Ascending aorta (tissue), 1 donor: ENCODE measurements around the gene ARL2BP.

DNA sequence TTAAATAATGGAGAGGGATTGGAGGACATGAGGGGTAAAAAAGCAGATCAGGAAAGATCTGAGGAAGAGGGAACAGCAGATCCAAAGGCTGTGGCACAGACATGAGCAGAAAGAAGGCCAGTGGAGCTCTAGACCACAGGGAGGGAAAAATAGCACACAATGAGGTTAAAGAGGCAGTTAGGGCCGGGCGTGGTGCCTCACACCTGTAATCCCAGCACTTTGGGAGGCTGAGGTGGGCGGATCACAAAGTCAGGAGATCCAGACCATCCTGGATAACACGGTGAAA lies 14.5 kb downstream of the GNAO1 start:
- PRO-cap, result no peak

DNA sequence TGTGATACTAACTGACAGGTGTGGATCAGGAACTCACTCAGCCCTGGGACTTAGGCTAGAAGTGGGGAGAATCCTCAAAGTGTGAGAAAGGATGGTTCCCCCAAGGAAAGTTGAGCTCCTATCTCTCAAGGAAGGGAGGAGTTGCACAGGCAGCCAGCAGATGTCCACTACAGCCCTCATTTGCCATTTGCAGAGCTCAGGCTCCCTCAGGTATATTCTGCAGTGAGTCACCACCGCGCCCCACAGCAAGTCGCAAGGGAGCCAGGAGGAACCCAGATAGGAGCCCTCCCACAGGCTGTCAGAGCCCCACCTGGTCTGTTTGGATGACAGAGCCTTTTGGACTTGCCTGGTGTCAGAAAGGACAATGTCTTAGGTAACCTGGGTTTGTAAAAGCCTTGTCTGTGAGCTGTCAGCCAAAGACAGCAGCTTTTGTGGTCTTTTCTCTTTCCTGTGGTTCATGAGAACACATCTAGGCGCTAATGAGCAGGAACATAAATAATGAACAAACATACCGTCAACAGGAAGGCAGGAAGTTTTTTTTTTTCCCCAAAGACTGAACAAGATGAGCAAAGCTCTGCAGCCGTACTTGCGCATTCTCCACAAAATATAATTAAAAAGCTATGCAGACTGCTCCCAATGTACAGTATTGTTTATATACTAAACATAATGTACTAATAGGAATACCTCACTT lies 70.9 kb downstream of the GNAO1 start:
- PRO-cap, result no peak

DNA sequence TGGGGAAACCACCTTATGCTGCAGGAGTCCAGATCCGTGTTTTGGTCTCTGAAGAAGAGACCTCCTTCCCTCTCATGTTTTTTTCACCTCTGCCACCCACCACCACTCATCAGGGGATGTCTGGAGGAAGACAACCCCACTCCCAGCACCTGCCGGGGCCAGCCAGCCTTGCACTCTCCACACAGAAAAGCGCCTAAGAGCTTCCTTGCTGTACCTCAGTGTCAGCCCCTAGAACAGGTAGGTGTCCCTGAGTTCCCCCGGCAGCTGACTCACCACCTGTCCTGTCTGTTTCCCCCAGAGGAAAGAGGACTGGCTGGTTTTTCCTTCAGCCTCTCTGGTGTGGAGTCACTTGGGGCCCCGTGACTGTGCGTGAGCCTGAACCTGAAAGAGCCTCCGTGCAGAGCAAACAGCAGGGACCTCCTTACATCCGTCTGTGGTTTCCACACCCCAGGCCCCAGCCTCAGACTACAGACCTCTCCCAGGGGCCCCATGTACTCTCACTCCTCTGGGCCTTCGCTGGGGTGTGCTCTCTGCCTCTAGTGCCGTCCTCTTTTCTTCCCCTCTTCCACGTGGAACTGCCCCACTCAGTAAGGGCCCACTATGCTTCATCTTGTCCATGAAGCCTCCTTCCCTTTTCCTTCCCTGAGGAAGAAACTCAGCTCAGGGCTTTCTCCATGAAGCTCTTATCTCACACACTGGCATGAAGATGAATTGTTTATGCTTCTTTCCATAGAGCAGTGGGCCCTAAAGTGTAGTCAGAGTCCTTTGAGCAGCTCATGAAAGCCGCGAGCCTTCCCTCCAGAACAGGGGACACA lies 87.9 kb downstream of the GNAO1 start:
- PRO-cap, result no peak

- PRO-cap, result no peak
Observed at GRCh38 chr16:56367077-56367822, 58.1 kb downstream of the AMFR start.

- PRO-cap, result no peak
Observed at GRCh38 chr16:56382892-56383969, 42.1 kb downstream of the AMFR start.

DNA sequence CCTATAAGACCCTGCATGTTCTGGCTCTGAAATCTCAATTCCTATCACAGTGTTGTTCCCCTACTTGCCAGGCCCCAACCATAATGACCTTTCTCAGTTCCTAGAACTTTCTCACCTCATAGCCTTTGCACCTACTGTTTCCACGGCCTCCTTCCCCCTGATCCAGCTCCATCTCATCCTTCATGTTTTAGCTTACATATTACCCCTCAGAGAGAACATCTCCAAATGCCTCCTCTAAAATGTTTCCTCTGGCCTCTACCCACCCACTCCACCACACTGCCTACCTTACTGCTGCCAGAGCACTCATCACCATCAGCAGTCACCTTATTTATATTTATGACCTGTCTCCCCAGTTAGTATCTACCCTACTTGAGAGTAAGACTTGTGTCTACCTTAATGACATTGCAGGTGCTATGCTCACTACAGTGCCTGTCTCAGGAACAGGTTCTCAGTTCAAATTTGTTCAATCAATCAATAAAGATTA lies 41.3 kb downstream of the AMFR start:
- PRO-cap, result no peak

DNA sequence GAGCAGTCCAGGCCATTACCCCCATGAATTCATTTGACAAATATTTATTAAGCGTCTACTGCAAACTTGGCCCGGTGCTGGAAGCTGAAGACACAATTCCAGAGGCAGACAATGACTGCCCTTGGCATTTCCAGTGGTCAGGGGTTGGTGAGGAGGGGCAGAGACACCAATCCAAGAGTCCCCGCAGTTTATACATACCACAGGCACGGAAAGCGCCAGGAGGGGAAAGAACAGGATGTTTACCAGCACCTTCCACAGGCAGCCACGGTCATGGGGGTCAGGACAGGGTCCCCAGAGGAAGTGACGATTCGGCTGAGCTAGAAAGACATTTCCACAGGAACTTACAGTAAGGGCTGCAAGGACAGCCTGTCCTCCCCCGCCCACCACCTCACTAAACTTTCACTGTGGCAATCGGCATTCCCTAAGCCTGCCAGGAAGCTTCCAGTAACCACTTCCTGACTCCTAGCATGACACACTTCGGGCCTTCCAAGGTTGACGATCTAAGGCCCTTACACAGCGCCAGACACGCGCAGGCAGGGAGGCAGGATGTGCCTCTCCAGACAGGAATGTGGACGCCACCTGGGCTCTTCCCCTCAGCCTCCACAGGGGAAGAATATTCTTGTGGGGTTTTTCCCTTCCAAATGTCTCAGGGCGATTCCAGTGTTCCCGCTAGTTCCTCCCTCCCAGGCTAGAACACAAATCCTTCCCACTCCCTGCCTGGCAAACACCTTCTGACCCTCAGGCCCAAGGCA lies 1.2 kb upstream of the MT2A start:
- PRO-cap, result no peak

DNA sequence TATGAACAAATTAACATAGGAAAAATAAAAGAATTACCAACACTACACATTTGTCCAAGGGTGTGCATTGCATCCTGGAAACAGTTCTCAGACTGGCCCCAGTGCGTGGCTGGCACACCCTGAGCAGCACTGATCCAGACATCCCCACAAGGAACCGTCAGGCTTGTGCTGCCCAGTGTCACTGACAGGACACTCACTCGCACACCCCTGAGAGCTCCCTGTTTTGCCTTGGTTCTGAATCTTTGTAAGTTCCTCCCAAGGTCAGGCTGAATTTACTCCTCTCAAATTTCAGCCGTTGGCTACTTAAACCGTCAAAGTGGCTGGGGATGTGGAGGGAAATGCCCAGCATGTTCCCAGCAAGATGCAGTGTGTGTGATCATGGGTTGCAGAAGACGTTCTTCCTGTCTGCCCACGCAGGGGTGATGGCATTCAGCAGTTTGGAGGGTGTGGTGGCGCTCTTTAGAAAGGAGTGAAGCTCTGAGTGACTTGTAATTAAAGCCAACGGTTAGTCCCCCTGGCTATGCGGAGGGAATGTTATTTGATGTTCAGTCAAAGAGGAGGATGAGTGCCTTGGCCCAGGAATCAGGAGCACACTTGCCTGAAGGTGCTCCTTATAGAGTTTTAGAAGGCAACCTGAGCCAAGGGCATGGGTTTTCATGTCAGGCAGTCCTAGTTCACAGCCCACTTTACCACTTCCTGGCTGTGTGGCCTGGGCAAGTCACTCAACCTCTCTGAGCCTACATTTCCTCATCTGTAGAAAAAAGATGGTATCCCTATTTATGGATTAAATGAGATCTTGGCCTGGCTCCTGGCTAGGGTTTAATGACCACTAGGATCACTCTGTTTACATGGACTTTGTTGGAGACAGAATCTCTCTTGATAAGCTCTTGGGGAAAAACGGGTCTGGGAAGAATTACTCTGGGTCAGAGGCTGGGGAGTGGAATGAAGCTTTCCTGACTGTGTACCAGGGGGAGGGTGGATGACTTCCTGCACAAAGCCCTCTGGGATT lies 2.0 kb downstream of the MT2A start:
- PRO-cap, result bidirectional peak, plus-strand start at position 428 of the sequence, minus-strand start at position 372 of the sequence

DNA sequence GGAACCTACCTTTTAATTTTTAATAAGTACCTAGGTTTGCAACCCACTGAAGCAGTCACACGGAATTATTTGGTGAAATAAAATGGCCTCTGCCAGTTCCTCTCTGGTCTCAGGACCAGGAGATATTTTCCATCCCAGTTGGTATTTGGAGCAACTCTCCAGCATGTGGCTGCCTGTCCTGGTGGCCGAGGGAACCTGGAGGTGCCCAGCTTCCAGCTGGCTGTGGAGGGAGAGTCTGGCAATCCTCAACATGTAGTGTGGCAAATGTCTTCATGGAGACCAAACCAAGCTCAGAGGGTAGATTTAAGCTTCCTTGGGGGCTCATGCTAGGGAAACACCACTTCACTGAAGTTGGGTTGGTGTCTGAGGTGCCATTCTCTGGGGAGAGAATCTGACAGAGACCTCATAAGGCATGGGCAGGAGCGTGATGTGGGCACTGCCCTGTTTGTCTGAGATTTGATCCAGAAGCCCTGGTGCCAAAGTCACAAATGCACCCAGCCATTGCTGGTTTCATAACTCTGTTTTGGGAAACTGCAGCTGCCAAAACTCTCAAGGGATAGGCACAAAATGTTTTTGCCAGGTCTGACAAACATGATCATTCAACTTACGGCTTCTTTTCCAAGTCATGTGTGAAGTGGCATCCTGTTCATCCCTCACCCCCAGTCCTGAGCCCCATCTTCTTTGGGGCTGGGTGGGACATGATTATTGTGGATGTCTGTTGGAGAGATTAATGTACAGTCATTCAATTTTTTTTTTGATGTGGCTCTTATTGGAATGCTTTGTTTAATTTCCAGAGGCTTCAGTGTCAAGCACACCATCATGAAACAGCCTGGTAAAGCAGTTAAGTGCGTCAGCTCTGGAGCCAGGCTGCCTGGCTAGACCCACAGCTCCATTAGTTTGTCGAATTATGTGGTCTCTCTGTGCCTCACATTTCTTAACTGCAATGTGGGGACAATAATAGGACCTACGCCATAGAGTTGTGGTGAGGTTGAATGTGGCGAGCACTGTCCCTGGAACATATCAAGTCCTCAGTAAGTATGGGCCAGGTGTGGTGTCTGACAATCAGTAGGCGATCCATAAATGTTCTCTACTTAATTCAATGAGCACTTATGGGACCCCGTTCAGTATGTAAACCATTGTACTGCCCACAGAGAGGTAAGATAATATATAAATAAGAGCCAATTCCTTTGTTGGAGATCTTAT lies 3.1 kb downstream of the MT1X start:
- PRO-cap, result unidirectional peak, minus-strand start at position 458 of the sequence

DNA sequence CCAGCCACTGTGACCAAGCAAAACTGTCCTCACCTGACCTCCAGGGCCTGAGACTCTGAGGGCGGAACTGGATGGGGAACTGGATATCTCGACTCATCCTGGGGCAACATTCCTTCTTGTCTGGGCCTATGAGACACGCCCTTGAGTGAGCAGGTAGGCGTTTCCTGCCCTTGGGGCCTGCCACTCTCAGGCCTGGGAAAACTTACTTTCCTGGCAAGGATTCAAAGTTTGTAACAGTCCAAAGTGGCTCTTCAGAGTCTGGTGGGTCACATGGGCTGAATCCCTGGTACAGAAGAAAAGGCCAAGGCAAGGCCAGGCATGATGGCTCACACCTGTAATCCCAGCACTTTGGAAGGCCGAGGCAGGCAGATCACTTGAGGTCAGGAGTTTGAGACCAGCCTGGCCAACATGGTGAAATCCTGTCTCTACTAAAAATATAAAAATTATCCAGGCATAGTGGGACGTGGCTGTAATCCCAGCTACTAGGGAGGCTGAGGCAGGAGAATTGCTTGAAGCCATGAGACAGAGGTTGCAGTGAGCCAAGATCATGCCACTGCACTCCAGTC lies 9.8 kb downstream of the MT1X start:
- PRO-cap, result no peak

DNA sequence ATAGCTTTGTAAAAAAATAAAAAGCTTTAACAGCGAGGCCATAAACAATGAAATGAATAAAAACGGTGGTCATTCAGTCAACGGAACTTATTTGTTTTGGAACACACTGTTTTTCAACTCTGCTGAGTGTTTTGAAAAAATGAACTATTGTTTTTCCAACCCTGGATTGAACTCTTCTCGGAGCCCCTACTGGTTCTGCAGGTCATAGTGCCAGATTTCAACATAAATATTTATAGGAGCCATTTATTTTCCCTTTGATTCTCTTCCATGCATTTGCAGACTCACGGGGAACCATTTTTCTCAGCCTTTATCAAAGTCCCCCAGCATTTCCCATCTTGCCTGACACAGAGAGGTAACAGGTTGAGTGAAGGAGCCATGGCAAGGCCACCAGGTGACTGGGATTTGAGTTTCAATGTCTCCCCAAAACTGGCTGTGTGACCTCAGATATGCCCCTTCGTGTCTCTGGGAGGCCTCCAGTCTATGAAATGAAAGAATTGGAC lies 16.1 kb upstream of the HERPUD1 start:
- PRO-cap, result no peak

DNA sequence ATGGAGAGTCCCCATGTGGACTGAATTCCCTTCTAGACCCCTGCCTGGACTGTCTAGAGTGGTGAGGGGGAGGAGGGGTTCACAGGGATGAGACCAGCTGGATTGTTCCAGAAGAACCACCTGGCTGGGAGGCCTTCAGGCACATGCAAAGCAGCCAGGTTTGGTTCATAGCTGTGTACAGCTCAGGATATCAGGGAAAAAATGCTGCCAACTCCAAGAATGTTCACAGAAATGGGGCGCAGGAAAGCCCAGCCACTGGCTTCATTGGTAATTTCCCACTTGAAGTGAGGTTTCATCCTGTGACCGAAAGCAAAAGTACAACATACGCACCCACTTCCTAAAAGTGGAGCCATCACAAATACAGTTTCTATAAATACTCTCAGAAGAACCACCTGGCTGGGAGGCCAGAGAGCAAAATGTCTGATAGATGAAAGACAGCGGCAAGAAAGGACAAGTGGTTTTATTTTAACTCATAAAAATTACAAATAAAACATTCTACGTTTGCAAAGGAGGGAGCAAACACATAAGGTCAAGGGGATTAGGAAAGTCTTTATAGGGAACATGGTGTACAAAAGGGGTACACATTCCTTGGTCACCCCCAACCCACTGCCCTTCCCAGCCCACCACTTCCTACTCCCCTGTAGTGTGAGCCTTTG lies 14.9 kb upstream of the HERPUD1 start:
- PRO-cap, result no peak

GRCh38 chr16:56989722-56990454 lies 531 bp downstream of the NLRC5 start:
- PRO-cap, result no peak

GRCh38 chr16:57045635-57046284 lies 46.6 kb upstream of the CPNE2 start:
- PRO-cap, result no peak

GRCh38 chr16:57128664-57129605 lies 36.6 kb downstream of the CPNE2 start:
- PRO-cap, result no peak

DNA sequence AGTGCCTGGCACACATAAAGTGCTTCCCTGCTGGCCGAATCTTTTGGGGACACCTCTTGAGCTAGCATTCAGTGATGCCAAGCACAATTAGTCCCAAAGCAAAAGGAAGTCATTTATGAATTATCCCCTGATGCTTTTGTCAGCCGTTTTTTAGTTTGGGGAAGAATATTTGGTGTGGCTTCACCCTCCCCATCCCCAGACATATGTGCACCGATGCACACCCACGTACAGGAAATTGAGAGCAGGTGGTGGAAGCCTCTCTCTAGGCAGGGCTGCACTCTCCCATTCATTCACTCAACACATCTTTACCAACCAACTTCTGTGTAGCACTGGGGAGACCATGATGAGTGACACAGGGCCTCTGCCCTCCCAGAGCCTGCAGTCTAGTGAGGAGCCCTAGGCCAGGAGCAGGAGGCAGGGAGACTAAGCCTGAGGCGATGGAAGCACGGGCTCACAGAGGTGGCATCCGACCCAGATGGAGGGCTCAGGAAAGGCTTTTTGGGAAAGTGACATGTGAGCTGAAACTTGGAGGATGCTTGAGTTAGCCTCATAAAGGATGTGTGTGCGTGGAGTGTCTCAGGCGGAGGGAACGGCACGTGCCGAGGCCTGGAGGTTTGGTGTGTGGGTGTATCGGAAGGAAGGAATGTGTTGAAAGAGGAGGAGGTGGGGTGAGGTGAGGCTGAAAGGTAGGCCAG lies 43.9 kb downstream of the PSME3IP1 start:
- PRO-cap, result no peak

GRCh38 chr16:57181438-57181840 lies 4.4 kb downstream of the PSME3IP1 start:
- PRO-cap, result no peak

- PRO-cap, result no peak
Observed at GRCh38 chr16:57186120-57186214, 128 bp upstream of the PSME3IP1 start.

GRCh38 chr16:57244745-57246143 lies at the start of gene ARL2BP:
Gene ARL2BP, plus strand, starts transcription at chr16:57245259.
- PRO-cap, result bidirectional peak, plus-strand start at chr16:57245126, minus-strand start at chr16:57244982

DNA sequence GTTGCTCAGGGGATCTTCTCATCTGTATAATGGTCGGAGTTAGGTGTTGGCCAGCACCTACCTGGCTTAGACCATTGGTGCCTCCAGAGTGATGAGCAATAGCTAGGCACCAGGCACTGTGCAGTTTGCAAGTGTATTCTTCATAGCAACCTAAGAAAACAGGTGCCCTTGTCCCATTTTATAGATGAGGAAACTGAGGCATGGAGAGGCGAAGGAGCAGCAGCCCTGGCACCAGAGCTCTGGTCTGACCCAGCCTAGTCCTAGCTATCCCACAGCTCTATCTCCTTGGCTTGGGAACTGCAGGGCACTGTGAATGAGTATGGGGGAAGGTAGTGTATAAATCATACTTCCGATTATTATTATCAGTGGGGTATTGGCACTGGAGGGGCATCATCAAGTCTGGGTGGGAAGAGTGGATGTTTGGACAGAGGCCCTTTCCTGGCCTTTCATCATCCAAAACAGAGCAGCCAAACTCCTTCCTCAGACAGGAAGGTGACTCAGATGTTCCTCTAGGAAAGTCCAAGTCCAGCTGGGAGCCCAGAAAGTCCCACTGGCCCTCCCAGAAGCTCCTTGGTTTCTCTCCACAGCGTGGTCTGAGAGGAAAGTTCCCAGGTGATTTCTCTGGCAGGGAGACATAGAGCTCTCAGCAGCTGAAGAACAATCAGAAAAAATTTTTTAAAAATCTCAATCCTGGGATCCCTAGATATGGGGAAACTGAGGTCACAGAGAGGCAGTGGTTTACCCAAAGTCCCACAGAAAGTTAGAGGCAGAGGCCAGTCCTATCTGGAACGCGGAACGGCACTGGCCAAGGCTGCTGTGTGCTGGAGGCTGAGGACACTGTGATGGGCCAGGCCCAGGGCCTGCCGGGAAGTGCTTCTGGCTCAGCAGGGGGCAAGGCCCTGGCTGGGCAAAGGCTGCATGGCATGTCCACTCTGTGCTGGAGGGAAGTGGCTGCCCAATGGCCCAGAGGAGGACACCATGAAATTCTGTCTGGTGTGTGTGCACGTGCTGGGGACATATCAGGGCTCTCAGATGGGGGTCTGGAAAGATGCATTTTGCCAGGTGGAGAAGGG lies 32.2 kb upstream of the PLLP start:
- PRO-cap, result no peak